Left common carotid artery plus branches (tissue), 1 donor: Measurements from ENCODE around the genes POPDC2 and PARP14.

GRCh38 chr3:119630084-119631169, 30.0 kb downstream of the POPDC2 start:
- PRO-cap: no peak

DNA sequence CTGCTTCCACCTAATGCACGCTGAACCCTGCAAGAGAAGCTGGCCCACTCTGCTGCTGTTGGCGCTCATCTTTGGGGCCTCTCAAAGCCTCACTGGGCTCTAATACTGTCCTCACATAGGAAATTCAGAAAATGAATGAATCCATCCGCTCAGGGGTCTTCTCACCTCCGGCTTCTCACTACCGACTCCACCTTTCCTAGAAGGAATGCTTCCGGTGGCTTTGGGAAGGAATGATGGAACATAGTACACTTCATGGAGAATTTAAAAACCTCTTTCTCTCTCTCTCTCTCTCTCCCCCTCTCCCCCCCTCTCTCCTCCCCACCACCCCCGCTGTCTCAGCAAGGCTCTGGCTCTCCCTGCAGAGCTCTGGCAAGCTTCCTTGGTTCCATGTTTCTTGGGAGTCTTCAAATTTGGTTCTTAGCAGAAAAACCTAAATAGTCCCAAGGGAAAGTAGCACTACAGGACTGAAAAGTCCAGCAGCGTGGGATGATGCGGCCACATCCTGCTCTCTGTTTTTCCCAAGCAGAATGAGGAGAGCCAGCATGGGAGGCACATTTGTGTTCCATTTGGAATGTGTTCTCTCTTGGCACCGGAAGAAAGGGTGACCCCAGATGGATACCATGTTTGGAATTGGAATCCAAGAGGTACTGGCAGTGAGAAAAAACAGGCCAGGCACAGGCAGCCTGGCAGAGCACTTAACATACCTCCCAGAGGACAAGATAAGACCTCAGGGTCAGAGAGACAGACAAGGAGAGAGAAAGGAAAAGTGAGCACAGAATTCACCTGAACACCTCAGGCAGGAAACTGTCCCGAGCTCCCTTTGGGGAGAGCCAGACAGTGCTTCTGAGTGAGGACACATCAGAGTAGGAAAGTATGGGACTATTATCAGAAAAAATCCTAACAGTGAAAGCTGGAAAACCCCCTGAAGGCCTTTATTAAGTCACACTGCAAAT, at the start of gene POPDC2:
Gene POPDC2 (minus strand): TSS at position 235 of the 953 bp plus-strand sequence.
- PRO-cap: unidirectional peak, minus-strand start at position 529 of the sequence

DNA sequence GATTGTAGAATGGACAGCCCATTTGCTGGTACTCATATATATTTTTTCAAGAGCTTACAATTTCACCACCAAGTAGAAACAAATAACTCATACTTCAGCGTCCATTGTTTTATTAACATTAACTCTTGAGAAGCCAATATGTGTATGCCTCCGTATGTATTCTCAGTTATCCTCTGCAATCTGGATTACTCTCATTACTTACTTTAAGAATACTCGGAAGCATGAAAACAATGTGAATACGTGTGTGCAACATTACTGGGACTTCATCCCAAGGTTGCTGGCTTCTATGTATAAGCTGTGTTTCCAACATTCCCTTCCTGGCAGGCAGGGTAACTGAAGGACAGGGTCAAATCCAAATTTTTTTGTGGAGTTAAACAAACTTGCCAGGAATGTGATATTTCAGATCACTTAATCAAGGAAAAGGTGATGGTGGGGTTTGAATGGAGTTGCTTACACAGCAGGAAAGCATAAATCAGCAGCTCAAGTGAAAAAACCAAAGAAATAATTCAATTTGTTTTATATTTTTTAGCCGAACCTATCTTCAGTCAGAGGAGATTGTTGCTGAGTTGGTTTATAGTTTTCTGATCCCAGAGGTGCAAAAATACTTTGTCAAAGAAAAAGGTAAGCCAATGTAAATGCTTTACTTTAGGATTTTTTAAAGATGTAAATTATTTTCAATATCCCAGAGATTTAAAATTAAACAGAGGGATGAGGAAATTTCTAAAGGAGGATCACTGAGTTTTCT, 34.4 kb upstream of the NR1I2 start:
- PRO-cap: no peak

DNA sequence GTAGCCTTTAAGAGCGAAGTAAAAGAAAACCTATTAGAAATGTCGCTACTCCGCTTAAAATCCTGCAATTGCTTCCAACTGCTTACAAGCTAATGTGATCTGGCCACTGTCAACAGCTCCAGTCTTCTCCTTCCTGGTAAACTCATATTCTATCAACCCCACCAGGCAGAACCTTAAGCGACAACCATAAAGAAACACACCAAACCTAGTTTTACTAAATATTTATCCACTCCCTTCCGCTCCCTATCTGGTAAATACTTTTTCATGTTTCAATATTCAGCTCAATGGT, 110.2 kb downstream of the NR1I2 start:
- PRO-cap: no peak

DNA sequence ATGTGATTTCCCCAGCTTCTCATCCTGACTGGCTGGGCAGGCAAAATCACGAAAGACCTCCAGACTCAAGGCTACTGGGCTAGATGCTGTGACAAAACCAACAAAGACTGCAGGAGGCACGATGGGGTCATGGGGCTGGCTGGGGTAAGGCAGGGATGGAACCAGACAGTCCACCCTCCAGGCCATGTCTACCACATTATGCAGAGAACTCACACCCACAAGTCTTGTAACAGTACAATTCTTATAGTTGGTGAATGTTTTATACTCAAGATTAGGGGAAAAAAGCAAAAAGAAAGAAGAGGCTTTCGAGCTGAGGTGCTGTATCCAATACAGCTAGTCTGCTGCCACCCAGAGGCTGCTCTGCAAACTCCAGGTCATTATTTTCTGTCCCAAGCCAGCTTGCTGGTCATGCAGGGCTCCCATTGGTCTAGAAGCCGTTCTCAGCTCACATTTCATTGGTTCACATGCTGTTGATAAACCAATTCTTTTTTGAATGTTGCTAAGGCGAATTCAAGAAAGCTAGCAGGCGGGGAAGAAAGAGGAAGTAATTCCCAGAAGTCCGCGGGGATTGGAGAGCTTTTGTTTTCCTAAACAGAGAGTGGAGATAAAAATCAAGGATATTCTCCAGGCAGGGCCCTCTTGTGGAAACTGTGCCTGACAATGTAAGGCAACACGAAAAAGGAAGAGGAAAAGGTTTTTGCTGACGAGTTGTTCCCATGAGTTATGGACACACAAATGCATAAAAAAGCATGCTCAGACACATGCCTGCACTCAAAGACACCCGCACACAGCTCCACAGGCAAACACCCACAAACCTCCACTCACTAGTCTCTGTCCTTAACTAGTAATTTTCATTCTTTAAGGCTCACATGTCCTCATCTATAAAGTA, 33.5 kb downstream of the FSTL1 start:
- PRO-cap: no peak

DNA sequence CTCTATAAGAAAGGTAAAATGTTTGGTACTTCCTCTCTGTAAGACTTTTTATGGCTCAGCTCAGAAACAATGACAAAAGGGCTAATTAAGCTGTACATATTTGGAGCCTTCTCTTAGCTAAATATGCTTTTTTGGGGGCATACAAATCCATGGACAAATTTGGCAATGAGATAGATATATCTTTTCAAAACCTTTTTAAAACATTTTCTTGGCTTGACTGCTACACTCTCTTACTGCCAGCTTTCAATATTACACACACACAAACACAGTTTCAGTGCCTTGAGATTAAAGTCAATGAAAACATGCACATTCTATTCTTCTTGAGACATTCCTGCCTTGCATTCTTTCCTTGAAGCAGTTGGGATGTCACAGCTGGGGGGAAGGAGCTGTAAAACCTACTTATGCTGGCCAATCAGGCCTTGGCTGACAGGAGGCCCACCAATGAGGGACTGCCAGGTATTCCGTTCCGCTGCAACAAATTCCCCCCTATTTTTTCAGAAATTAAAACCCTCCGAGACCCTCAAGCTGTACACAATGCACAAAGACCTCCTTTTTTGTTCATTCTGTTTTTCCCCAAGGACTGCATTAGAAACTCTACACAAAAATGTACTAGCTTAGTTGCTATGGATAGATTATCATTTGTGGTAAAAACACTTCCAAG, 18.7 kb downstream of the FSTL1 start:
- PRO-cap: no peak

DNA sequence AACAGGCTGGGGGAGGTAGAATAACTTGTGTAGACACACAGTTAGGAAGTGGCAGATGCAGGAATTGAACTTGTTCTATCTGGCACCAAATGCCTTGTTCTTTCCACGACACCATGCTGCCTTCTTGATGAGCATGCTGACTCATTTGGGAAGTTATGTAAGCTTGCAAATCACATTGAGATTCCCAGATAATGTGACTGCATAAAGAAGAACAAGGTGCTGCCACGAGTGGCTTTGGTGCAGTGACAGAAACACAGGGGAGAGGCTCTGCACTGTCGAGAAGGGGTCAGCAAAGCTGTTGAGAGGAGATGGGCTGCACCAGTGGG, 27.5 kb upstream of the NDUFB4 start:
- PRO-cap: no peak

GRCh38 chr3:120602094-120603258, 6.3 kb downstream of the NDUFB4 start:
- PRO-cap: no peak

GRCh38 chr3:120678112-120679072, 3.6 kb downstream of the HGD start:
- PRO-cap: no peak

GRCh38 chr3:120680258-120680974, 1.6 kb downstream of the HGD start:
- PRO-cap: no peak

DNA sequence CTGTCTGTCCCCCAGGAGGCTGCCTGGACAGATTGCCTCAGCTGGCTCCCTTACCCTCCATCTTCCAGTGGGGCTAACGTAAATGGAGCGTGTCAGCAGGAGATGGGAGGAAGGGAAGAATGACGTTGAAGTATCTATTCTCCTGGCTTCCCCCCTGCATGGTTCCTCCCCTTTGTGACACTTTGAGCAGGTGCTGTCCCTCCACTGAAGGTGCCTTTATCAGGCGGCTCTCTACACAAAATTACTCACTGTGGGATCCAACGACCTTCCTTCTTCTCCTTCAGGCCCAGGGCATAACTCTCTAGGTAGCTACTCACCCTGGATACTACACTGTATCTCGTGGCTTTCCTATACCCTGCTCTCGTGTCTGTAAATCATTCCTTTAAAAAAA, 31.3 kb downstream of the FBXO40 start:
- PRO-cap: no peak

GRCh38 chr3:121691633-121692545, 31.2 kb upstream of the HCLS1 start:
- PRO-cap: no peak

GRCh38 chr3:122074585-122075480, 19.7 kb downstream of the CD86 start:
- PRO-cap: no peak

- PRO-cap: no peak
These were observed 28.3 kb downstream of the CSTA start for GRCh38 chr3:122353361-122353672.

- PRO-cap: unidirectional peak, plus-strand start at chr3:122680859
These were observed at the start of gene PARP14 for GRCh38 chr3:122680458-122681442. PARP14 (plus strand) TSS chr3:122680839.

DNA sequence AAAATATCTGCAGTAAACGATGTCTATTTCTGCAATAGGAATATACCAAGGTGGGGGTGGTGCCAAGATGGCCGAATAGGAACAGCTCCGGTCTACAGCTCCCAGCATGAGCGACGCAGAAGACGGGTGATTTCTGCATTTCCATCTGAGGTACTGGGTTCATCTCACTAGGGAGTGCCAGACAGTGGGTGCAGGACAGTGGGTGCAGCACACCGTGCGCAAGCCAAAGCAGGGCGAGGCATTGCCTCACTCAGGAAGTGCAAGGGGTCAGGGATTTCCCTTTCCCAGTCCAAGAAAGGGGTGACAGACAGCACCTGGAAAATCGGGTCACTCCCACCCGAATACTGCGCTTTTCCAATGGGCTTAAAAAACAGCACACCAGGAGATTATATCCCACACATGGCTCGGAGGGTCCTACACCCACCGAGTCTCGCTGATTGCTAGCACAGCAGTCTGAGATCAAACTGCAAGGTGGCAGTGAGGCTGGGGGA, 52.2 kb downstream of the PARP14 start:
- PRO-cap: no peak

- PRO-cap: no peak
These were observed 31.7 kb downstream of the HSPBAP1 start for GRCh38 chr3:122761922-122762291.

- PRO-cap: no peak
These were observed 58.0 kb downstream of the SEMA5B start for GRCh38 chr3:122969468-122969983.

GRCh38 chr3:123028361-123028921, 878 bp upstream of the SEMA5B start:
- PRO-cap: no peak

DNA sequence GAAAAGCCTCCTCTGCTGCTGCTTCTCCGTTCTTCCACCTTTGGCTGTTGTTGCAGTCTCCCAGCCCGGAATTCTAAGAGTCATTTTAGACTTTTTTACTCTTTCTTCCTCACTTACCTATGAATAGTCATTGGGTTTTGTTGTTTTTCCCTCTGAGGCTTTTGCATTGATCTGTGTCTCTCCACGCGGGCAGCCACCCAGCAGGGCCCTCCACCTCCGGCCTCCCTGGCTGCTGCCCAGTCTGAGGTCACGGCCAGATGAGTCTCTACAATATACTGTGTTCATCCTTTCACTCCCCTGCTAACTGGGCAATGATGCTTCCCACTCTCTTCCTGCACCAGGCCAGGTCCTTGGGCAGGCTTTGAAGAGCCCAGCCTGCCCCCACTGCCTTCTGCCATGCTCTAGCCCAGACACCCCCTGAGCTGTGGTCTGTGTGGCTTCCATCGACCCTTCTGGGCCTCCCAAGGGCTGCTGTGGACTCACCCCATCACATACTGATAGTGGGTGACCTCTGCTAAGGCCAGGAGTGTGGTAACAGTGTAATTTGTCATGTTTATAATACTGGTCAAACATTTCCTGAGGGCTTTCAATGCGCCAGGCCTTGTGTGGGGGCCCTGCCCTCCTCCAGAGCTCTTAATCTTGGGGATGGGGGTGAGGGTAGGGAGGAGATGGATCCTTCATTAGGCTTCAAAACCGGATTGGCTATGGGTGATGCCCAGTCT, 18.0 kb downstream of the PDIA5 start:
- PRO-cap: no peak